Rectum (tissue), 1 donor: Measurements from ENCODE around the genes LRRN4 and HAO1.

DNA sequence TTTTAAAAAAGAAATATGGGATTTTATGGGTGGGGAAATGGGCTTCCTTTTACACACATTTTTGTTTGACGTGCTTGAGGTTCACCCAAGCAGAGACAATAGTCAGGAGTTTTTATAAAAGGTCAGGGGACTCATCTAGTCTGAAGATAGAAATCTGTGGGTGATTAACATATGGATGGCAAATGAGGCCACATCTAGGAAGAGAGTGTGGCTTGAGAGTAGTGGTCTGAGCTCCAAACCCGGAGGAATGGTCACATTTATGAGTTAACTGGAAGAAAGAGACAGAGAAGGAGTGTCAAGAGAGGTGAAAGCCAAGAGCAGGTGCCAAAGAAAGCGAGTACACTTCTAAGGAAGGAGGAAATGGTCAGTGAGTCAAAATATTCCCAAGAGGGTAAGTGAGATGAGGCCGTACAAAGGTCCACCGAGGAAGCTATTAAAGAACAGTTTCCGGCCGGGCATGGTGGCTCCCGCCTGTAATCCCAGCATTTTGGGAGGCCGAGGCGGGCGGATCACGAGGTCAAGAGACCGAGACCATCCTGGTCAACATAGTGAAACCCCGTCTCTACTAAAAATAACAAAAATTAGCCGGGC, 28.8 kb upstream of the SMOX start:
- PRO-cap: no peak

- PRO-cap: no peak
Observed at GRCh38 chr20:4661228-4661742, 25.0 kb upstream of the PRNP start.

DNA sequence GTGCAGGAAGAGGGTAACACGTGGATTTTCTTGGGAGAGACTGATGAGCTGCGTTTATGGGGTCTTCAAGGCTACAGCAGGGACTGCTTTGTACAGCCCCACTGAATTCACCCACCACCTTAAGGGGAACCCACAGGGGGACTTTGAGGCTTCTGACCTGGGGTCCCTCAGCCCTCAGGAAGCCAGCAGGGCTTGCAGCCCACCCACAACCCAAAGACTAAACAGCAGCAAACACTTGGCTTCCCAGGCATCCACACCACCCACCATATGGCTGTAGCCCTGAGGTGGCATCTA, 33.4 kb downstream of the RASSF2 start:
- PRO-cap: no peak

DNA sequence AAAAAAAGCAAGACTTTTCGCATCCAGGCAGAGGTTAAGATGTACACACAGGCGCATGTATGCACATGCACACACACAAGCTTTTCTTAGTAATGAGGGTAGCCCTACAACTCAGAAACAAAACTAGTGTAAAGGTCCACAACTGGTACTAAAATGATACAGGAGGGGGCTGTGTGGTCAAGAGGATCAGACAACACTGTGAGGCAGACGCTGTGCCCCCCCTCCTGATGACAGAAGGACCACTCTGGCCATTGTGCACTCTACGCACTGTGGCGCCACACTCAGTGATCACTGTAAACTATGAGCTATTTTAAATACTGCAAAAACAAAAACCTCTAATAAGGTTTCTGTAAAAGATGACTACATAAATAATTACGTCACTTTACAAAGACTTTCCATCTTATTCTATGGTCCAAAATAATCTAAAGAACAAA, 81.7 kb upstream of the RASSF2 start:
- PRO-cap: unidirectional peak, minus-strand start at position 260 of the sequence

- PRO-cap: no peak
Observed at GRCh38 chr20:5155556-5156315, 28.9 kb downstream of the CDS2 start.

- PRO-cap: no peak
Observed at GRCh38 chr20:5165890-5166621, 39.2 kb downstream of the CDS2 start.

DNA sequence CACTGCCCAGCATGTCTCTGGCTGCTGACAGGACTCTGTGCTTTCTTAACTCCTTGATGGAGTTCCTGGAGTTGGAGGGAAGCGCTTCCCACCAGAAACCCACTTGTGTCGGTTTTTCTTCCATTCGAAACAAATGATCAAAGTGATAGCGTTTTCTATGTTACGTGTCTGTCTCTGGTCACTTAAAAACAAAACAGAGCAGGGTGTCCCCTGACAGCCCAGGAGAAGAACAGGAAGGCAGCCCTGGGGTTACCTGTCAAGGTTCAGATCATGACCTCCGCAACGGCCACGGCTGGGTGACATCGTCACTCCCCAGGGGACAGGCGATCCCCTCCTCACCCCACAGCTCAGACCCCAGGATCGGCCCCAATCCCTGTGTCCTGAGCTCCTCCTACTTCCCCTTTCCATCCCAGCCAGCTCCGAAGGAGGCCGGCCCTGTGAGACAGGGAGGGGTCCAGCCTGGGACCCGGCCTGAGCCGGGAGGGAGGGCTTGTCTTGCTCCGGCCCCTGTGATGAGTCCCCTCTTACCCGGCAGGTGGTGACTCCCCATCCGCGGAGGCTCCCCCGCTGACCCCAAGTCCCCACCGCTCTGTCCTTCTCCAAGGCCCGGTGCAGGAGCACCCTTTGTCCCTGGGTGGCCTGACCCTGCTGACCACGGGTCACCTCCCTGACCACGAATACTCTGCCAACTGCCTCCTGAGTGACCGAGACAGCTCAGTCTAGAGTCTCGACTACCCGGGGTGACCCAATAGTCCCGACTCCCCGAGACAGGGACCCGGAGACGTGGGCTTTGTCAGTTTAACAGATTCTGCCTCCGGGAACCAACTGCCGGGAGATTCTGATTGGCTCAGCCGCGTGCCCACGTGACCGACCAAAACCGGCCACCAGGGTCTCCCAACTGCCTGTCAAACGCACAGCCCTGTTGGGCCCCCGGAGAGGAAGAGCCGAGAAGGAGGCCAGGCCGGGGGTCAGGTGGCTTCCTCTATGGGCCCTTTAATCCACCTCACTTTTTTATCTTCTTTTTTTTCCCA, 106.7 kb downstream of the GPCPD1 start:
- PRO-cap: bidirectional peak, plus-strand start at position 438 of the sequence, minus-strand start at position 398 of the sequence; bidirectional peak, plus-strand start at position 947 of the sequence, minus-strand start at position 827 of the sequence

DNA sequence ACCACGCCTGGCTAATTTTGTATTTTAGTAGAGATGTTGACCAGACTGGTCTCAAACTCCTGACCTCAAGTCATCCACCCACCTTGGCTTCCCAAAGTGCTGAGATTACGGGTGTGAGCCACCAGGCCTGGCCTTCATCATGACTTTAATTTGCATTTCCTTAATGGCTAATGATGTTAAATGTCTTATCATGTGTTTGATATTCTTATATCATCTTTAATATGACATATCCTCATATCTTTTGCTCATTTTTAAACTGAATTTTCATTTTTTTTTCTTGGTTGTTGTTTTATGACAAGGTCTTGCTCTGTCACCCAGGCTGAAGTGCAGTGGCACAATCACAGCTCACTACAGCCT, 70.2 kb downstream of the GPCPD1 start:
- PRO-cap: no peak

DNA sequence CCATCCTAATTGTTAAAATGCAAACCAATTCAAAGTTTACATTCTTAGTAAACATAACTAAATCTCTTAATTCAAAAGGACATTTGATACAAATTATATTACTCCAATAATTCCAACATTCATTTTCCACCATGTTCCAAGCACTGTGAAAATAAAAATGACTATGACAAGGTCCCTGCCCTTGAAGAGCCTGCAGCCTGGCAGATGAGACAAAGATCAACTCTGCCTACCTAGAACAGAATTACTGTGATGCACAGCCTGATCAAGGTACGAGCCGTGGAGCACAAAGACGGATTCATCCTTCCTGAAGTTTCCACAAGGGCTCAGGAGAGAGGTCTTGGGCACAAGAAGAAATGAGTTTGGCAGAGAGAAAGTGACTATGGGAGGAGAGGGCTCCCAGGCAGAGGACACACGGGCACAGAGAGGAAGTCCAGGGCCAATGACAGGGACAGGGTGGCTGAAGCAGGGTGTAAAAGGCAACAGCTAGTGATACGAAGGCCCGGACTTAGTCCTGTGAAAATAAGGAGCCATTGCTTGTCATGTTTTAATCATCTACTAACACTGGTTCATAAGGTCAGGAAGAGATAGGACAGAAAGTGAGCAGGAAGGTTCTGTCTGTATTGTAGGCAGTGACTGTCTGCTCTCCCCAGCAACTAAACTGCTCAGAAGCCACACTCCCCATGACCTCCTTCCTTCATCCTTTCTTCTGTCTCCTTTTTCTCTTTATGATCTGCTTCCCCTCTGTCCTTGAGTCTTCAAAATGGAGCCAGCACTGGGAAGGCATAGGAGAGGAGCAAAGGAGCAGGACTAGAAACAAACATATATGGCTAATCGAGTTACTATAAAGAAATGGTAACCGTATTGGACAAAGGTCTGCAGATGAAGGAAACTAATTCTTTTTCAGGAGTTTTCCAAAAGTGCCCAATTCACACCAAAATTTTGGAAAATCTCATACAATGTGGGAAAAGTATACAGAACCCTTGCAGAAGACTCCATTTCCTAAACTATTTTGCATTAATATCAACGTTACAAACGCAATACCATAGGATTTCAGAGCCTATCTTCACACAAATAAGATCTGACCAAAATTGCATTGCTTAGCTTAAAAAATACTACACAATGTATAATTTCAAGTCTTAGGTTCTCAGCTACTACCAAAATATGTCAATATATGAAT, 65.3 kb downstream of the GPCPD1 start:
- PRO-cap: no peak

DNA sequence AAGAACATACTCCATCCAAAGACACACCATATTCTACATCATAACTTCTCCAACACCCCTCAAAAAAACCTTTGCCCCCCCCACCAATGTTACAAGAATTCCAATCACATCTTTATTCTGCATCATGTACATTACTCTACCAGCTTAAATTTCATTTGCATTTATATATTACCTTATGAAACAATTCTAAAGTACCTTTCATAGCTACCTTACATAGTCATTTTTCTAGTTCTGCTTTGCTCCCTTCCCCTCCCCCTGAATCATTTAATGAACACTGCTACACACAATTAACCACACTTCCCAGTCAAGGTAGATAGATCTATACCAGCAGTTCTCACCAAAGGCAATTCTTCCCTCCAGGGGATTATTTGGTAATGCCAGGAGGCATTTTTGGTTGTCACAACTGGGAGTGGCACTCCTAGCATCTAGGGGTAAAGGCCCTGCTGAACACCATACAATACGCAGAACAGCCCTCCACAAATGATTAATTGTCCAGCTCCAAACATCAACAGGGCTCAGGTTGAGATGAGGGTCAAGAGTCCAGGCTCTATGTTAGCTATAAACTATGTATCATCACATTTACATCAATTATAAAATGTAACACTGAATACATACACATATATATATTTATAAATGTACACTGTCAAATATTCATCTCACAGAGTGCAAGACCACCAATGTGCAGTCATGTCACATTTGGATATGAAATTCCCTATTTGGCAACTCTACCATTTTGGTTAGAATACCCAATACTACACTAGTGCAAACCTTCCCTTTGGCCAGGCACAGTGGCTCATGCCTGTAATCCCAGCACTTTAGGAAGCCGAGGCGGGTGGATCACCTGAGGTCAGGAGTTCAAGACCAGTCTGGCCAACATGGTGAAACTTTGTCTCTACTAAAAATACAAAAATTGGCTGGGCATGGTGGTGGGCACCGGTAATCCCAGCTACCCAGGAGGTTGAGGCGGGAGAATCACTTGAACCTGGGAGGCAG, 4.3 kb downstream of the GPCPD1 start:
- PRO-cap: no peak

GRCh38 chr20:5748244-5748536, 2.0 kb upstream of the SHLD1 start:
- PRO-cap: no peak

DNA sequence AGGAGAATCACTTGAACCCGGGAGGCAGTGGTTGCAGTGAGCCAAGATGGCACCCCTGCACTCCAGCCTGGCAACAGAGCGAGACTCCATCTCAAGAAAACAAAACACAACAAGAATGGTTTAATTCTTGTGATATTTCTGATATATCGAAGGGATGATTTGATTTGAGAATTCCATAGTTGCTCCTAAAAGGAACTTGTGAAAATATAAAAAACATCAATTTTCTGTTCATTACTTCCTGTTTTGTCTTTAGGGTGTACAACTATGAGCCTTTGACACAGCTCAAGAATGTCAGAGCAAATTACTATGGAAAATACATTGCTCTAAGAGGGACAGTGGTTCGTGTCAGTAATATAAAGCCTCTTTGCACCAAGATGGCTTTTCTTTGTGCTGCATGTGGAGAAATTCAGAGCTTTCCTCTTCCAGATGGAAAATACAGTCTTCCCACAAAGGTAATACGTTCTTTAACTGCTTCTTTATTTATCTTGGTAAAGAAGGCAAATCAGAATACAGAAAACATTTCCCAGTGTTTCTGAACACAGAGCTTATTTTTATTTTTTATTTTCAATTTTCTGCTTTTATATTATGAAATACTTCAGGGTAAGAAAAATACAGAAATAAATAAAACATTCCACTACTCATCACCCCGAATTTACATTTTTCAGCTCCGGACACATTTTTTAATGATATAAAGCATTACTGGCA, 8.0 kb downstream of the MCM8 start:
- PRO-cap: no peak

GRCh38 chr20:6007555-6008090, 1.7 kb downstream of the CRLS1 start:
- PRO-cap: unidirectional peak, minus-strand start at chr20:6007729

DNA sequence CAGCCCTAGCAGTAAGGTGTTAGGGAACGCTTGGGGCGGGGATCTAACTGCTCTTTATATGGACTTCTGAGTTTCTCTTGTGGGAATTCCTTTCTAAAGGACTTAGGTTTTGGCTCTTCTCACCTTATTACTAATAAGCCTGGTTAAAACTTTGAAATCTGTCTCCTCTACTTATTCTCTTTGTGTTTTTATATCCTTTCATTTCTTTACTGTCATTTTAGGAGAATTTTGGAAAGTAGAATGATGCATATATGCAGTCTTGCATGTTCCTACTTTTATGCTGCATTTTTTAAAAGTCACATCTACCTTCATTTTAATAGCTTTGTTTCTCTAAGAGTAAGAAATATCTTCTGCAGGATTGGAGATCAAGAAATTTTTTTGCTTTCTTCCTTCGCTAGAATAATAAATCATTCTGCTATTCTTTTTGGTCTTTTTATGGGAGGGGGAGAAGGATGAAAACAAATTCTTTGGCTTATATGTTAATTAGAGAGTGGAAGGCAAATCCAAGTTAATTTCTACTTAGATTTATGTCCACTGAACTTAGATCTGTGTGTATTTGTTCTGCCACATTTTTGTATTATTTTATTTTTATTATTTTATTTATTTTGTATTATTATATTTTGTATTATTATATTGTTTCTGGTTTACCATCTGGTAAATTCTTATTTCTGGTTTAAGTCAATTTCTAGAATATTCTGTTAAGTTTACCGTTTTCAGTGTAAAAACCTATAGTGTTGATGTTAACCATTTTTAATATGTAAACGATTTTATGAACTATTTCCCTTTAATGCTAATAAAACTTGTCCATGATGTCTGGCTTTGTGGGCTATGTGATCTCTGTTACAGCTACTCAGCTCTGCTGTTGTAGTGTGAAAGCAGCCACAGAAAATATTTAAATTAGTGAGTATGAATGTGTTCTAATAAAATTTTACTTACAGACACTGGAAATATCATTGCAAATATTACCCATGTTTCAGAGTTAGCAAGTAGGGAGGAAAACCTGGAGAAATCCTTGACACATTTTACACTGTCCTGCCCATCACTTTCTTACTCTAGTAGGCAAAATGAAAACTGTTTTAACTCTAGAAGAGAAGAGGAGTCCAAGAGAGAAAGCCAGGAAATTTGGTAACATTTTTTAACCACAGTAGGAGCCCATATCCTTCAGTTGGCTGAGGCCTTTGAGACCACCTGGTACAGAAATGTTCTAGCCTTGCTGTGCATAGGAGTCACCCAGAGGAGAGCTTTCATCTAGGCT, 22.3 kb downstream of the CRLS1 start:
- PRO-cap: no peak

DNA sequence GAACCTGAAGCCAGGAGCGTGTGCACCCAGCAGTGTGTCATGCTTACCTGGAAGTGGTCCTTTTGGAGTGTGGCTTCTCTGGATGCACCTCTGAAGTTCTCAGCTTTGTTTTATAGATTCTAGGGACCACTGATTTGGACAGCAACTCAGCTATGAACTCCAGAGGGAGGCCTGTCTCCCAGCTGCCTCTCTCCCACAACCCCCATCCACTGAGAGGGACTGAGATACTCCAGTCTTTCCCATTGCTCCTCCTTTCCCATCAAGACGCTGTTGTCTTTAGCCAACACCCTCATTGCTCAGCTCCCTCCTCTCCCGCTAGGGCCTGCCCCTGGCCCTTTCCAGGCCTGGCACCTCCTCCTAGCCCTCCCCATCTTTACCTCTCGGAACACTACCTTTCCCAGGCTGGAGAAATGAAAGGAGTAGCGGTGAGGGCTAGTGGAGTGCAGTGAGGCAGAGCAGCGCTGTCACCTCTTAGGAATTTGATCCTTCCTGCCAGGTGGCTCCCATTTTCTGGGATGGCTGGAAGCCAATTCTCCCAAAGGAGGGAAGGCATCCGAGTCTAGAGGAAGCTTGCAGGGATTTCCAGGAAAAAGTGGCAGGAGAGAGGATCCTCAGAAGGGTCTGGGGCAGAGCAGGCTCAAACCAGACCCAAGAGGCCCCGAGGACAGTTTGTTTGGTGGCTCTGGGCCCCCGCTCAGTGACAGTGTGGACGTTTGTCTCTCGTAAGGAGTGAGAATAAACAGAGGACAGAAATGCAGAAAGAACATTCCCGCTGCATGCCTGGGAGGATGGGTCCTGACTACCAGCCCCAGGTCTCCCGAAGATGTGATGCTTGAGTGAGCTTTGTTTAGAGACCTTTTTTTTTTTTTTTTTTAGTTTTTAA, at the start of gene LRRN4:
Gene LRRN4 (minus strand): TSS at position 278 of the 883 bp plus-strand sequence.
- PRO-cap: no peak

DNA sequence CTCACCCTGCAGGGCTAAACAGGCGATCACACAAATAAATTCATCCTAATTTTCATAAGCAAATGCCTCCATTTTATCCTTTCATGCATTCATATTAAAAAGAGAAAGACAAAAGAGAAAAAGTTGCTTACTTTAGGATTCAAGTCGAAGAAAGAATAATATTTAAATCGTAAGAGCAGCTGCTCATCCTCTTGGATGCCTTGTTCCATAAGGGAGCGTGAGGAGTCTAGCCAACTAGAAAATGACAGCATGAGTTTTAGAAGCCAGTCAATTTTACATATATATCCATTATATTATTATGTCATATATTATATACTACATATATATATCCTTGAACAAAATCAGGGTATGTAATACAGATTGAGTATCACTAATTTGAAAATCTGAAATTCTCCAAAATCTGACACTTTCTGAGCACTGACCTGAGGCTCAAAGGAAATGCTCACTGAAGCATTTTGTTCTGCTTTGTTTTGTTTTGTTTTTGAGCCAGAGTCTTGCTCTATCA, 15.4 kb downstream of the FERMT1 start:
- PRO-cap: no peak

DNA sequence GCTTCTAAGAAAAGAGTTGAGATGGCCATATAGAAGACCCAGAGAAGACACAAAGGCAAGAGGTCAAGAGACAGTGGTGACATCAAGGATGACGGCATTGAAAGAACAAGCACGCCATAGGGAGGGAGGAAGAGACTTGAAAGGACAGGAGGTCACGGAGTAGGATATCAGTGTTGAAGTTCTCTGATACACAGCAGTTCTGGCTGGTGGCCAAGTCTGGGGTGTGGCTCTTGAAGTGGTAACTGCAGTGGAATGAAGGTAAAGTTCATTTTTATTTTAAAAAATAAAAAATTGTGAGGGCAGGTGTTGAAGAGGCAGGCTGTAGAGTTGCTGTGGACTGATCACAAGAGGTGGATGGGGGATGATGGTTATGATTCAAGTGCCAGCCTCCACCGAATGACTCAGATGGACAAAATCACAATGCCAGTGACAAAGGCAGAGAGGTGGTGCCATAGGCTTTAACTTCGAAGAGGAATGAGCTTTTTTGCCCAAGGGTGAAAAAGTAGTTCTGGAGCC, 53.2 kb upstream of the BMP2 start:
- PRO-cap: unidirectional peak, plus-strand start at position 324 of the sequence; unidirectional peak, minus-strand start at position 343 of the sequence

- PRO-cap: unidirectional peak, minus-strand start at chr20:6770600
Observed at GRCh38 chr20:6770441-6770900, 3.0 kb downstream of the BMP2 start.

DNA sequence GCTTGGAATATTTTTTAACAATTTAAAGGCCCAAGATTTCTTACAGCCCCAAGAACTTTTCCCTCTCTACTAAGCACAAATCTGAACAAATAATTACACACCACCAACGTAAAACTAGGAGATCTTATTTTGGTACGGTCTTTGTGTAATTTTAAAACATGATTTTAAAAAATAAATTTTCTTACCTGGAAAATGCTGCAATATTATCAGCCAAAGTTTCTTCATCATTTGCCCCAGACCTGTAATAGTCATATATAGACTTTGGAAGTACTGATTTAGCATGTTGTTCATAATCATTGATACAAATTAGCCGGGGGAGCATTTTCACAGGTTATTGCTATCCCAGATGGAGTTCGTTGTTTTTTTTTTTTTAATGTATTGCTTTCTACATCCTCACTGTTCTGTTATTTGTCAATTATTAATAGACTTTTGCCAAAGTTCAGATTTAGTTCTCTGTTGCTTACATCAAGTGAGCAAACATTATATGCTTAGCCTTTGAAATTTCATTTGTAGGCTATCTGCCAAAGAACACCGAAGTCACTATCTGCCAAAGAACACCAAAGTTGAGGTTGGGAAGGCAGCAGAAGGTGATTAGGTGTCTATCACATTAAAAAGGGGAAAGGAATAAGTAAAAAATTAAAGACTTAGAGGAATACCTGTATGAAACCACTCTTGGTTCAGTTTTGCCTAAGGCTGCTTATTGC, at the start of gene HAO1:
Gene HAO1 (minus strand): TSS at position 358 of the 704 bp plus-strand sequence.
- PRO-cap: no peak

GRCh38 chr20:7981853-7982341, 37.7 kb downstream of the TMX4 start:
- PRO-cap: no peak